Vagina (tissue), 1 donor: ENCODE data around the gene MYH8.

- PRO-cap, result no peak
- RAMPAGE, long total RNA, result no peak
Measured at GRCh38 chr17:8443897-8444749, 8.4 kb downstream of the NDEL1 start.

GRCh38 chr17:8916485-8916778 lies 49.0 kb upstream of the PIK3R6 start:
- PRO-cap, result no peak
- RAMPAGE, long total RNA, result no peak

- PRO-cap, result no peak
- RAMPAGE, long total RNA, result no peak
Measured at GRCh38 chr17:9196193-9196868, 175.0 kb downstream of the NTN1 start.

- PRO-cap, result no peak
- RAMPAGE, long total RNA, result no peak
Measured at GRCh38 chr17:9241592-9242177, 220.4 kb downstream of the NTN1 start.

DNA sequence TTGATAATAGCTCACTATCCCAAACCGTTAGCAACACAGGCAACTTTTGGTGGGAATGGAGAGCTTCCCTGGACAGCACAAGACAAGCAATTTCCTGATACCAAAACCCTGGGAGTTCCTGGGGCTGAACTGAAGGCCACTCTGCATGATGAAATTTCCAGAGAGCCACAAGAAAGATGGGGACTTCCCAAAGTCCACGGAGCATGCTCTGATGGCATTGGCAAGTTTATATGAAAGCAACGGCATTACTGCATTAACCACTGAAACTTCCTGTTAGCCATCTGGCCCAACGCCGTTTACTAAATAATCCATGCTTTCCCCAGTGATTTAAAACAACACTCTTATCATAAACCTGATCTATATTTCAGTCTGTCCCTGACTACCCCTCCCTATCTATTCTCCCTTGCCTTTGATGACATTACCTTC lies 108.3 kb upstream of the RCVRN start:
- PRO-cap, result no peak
- RAMPAGE, long total RNA, result no peak

- PRO-cap, result no peak
- RAMPAGE, long total RNA, result start-site peak on the minus strand at chr17:10049006-10049244, 5 reads
Measured at GRCh38 chr17:10048845-10049446, 143.9 kb upstream of the RCVRN start.

DNA sequence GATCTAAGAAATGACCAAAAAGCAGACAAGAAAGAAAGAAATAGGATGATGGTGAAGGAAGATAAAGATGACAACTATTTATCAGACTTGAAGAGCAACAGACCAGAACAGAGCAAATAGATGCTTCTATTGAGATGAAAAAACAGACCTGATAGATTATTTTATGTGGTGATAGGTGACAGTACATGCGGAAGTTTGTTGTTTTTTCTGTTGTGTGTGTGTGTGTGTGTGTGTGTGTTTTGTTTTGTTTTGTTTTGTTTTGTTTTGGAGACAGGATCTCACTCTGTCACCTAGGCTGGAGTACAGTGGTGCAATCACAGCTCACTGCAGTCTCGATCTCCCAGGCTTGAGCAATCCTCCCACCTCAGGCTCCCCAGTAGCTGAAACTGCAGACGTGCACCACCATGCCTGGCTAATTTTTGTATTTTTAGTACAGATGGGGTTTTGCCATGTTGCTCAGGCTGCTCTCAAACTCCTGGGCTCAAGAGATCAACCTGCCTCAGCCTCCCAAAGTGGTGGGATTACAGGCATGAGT lies 120.5 kb downstream of the GAS7 start:
- PRO-cap, result no peak
- RAMPAGE, long total RNA, result no peak

DNA sequence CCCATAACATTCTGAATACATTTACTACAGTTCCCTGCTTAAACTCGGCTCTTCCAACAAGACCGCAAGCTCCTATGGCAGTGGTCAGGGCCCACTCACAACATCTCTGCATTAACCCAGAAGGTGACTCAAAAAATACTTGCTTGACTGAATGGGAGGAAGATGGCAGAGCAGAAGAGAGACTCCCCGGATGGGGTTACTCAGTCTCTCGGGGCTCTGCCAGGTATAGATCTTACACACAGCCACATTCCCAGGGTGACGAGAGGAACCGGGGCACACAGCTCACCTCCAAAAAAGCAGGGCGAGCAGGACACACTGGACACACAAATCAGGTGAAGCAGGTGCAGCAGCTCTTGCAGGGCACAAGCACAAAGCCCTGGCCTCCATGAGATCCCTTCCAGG lies 101.2 kb downstream of the GAS7 start:
- PRO-cap, result no peak
- RAMPAGE, long total RNA, result start-site peak on the minus strand centred at position 126 of the sequence, 142 bp wide, 19 reads

DNA sequence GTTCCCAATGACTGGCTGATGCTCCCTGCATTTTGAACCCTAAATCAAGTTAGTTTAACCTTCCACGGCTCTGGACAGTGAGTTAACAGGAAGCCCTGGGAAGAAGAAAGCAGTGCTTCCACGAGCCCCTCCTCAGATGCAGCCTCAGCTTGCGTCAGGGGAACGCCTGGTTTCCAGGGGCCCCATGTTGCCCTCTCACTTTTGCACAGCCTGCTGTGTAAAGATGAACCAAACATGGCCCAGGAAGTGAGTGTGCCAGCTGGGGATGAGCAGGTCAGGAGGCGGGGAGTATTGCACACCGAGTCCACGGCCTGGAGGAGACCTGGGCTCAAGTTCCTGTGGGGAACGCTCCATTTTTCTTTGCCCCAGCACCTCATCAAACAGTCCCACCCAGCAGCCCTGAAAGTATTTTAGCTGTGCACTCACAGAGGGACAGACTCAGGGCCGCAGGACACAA lies 71.2 kb downstream of the GAS7 start:
- PRO-cap, result no peak
- RAMPAGE, long total RNA, result no peak

DNA sequence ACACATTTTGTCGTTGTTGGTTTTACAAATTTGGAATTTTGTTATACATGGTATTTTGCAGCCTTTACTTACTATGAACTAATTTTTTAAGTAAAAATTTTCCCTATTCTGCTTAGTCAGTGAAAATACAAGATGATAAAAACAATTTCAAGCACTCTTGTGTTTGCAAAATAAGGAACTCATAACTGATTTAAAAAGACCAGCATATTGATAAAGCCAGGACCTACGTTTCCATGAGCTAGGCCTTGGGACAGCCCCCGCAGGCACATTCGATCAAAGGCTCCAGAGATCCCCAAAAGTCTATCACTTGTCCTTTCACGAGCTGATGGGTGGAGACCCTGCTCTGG lies 31.8 kb downstream of the GAS7 start:
- PRO-cap, result no peak
- RAMPAGE, long total RNA, result no peak

DNA sequence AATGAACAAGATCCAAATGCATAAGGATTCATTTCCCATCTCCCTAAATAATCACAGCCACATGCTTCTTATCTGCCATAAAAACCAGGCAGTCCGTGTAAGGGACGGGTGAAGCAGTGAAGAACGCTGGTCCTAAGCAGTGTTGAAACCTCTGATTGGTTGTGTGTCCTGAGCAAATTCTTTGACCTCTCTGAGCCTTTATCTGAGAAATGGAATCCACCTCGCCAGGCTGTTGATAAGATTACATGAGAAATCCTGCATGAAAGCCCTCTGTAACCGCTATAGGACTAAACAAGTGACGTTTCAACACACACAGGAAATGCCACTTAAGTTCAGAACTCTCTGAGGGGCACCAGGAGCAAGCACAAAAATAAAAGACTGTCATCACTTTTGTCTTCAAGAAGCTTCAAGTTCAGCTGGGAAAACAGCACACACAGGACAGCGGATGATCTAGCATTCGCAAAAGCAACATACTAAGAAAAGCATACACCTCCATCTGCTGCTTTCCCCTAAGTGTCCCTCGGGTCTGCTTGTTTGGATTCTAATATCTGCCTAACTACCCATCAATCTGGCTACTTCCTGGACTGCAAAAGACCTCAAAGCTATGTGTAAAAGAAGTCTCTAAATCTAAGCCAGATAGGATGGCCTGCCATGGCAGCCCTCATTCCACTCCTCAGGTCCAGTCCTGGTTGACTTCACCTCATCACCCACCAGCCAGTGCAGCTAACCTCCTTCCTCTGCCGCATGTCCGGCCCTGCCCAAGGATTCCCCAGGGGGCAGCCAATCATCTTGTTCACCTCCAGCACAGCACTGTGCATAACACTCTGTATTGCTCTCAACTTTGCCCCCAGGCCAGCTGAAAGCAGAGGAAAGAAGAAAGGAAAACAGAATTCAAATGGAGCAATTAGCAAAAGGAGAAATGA lies 26.6 kb downstream of the GAS7 start:
- PRO-cap, result no peak
- RAMPAGE, long total RNA, result no peak

DNA sequence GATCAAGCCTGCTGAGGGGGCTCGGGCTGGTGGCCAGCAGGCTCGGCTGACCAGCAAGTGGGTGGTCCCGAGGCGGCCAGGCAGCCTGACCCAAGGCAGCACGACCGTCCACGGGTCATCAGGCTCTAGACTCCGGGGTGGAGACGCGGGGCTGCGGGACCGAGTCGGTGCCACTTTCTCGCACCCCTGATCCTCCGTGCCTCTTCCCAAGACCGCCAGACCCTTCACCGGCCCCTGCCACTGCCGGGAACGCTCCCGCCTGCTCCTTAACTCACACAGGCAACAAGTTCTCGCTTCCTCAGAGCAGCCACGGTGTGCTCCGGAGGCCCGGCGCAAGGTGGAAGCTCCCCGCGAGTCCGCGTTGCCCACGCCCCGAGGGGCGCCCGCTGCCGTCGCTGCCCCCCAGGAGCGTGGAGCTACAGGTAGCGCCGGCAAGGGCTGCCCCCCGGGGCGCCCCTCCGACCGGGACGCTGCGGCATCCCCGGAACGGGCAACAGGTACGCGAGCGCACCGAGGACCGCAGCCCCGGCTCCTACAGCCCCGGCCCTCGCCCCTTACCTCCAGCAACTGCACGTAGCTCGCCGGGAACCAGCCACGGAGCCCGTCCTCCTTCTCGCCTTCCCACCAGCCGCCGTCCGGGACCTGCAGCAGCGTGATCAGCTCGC lies 624 bp downstream of the GAS7 start:
- PRO-cap, result no peak
- RAMPAGE, long total RNA, result no peak

GRCh38 chr17:10210399-10210765 lies 12.0 kb upstream of the GAS7 start:
- PRO-cap, result no peak
- RAMPAGE, long total RNA, result no peak

DNA sequence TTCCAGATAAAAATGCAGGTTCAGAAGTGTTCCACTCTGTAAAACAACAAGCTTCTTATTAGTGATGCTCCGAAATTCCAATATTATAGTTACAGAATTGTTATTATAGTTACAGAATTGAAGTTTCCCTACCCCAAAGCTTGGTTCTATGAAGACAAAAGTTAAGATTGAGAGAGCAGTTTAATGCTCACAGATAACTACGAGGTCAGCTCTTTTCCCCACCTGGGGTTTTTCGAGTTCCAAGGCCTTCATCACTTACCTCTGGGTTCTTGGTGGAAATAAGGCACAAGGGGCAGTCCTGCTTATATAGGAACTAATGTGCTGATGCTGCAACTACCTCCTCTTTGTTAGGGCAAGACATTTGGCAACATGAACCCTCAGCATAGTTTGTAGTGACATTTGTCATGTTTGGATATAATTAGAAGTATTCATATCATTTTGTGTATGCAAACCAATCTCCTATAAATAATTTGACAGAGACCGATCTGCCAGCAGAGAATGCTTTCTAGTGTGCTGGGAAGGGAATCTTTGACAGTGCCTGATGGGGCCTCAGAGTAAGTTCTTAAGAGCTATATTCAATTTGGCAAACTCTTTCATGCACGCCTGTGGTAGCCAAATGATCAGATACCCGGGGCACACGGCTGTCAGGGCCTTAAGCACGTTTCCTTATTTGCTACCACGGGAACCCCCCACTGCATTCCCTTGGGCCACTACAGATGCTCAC lies at the start of gene MYH8:
TSS of gene MYH8 (minus strand) at position 280 of the 724 bp plus-strand sequence.
- PRO-cap, result no peak
- RAMPAGE, long total RNA, result no peak

- PRO-cap, result no peak
- RAMPAGE, long total RNA, result no peak
Measured at GRCh38 chr17:10622909-10623476, 34.1 kb downstream of the MYH3 start.

DNA sequence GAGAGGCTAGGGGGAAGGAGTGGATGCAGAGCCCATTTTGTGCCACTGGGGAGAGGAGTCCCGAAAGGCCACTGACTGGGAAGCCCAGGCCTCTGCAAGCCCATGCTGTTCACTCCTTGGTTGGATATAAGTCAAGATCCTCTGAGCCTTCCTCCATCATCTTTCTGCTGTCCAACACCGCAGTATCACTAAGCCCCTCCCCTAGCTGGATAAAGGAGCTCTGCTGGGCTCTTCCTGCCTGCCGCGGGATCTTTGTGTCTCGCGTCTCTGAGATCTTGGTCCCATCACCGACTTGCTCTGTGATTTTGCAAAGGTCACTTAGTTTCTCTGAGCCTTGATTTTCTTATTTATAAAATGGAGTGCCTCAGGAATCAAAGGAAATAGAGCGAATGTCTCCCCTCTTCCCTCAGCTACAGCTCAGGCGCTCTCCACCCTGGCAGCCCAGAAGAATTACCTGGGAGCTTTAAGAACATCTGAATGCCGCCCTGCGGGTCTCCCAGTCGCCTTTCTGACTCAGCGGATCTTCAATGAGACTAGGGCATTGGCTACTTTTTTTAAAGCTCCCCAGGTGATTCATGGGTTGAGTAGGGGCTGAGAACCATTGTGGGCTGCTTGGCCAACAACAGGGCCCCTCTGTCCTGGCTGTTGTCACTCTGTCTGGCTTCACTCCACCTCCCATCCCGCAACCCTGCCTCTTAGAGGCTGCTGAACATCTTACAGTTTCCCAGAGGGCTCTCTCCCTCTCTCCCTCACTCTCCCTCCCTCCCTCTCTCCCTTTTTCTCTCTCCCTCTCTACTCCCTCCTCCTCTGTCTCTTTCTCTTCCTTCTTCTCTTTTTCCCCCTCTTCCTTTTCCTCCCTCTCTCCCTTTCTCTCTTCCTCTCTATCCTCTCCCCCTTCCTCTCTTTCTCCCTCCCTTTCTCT lies 25.3 kb upstream of the TMEM220 start:
- PRO-cap, result no peak
- RAMPAGE, long total RNA, result no peak

DNA sequence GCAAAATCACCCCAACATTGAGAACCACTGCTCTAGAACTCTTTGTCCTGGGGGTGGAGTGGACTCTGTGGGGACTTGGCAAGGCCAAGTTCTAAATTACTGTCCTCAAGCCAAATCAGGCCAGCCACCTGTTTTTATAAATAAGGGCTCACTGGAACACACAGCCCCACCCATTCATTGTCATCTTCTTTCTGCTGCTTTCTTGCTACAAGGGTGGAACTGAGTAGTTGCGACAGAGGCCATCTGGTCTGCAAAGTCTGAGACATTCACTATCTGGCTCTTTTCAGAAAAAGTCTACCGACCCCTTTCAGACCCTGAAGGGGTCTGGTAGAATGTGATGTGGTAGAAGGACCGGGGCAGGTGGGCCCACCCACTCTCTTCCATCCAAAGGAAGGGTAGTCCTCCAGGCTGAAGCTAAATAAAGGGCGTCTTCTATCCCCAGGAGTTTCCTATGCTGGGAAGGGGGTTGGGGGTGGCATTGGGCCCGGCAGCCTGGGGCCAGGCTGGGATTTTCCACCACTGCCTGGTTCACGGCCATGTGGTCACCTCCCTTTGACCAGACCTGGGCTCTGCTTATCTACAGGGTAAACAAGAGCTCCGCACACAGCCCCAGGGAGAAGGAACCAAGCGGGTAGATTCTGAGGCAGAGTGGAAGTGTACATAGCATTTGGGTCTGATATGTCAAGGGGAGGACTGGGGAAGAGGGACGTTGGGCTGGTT lies 27.0 kb upstream of the TMEM220 start:
- PRO-cap, result no peak
- RAMPAGE, long total RNA, result no peak

- PRO-cap, result no peak
- RAMPAGE, long total RNA, result no peak
Measured at GRCh38 chr17:10777908-10778417, 25.9 kb downstream of the TMEM238L start.

DNA sequence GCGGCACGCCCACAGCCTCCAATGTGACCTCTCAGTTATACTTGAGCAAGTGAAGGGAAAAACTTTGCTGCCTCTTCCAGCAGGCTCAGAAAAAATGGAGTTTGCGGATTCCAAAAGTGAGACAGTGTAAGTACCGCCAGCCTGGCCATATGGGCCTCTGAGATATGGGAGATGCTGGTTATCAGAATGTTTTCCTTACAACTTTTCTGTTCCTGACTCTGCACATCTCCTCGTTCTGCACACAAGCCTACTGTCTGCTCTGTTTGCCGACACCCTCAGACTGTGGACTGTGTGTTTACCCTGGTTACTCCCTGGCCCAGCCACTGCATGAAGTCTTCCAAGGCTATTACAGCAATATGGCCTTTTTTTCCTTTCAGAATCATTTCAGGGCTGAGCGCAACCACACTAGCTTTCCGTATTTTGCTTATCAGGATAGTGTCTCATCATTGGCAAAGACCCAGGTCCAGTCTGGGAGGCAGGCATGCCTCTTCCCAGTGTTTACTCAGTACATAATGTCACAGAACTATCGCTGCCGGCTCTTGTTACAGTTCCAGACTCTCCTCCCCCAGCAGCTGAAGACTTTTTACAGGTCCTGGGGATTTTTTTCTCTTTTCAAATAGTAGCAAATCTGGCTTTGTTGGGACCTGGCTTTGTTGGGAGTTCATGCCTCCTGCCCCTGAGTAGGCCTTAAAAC lies 10.1 kb downstream of the DNAH9 start:
- PRO-cap, result no peak
- RAMPAGE, long total RNA, result no peak

DNA sequence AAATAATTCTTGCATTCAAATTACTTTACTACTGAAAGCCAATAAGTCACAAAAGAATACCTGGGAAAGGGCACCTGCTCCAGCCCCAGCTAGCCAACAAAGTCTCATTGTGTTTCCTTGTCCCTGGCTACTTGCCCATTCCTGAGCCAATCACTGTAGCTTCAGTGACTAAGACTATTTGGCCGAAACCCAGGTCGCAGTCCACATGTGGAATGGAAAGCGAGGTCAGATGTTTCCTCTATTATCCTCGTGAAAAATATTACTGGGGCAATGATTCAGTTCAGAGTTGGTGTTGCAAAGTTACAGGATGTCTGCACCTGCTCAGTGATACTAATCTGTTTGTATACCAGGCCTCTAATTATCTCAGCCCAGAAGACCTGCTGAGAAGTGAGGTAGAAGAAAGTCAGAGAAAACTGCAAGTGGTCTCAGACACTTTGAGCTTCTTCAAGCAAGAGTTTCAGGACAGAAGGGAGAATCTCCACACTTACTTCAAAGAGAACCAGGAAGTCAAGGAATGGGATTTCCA lies 21.0 kb downstream of the DNAH9 start:
- PRO-cap, result no peak
- RAMPAGE, long total RNA, result no peak